Vein endothelial cell (primary cell): ENCODE data around the genes GPR176 and INAFM2.

GRCh38 chr15:39919715-39920506 is at the start of gene GPR176:
Gene GPR176 (minus strand): TSS chr15:39920266.
- CAGE, long polyA plus RNA, result no peak

GRCh38 chr15:40051557-40052084 is 12.6 kb upstream of the SRP14 start:
- CAGE, long polyA plus RNA, result no peak

GRCh38 chr15:40064529-40064996 is 25.6 kb upstream of the SRP14 start:
- CAGE, long polyA plus RNA, result no peak

GRCh38 chr15:40095323-40095946 is 13.2 kb downstream of the BMF start:
- CAGE, long polyA plus RNA, result no peak

- CAGE, long polyA plus RNA, result no peak
These were observed 5.5 kb downstream of the BMF start for GRCh38 chr15:40102944-40103776.

DNA sequence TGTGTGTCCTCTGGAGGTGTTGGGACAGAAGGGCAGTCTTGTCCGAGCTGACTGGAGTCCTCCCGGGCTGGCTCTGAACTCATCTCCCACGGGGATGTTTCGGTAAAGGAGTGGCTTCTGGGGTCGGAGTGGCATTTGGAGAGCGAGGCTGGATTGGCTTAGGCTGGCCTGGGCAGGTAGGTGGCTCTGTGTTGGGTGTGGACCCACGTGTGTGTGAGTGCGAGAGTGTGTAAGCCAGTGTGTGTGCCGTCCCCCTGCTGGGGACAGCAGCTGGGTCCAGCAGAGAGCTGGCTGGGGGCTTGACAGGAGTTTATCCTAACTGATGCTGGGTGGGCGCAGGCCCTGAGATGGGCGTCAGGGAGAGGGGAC is 748 bp downstream of the PAK6 start:
- CAGE, long polyA plus RNA, result no peak

- CAGE, long polyA plus RNA, result no peak
These were observed at the start of gene INAFM2 for GRCh38 chr15:40322926-40324063. Gene INAFM2 (plus strand): TSS chr15:40323692.

DNA sequence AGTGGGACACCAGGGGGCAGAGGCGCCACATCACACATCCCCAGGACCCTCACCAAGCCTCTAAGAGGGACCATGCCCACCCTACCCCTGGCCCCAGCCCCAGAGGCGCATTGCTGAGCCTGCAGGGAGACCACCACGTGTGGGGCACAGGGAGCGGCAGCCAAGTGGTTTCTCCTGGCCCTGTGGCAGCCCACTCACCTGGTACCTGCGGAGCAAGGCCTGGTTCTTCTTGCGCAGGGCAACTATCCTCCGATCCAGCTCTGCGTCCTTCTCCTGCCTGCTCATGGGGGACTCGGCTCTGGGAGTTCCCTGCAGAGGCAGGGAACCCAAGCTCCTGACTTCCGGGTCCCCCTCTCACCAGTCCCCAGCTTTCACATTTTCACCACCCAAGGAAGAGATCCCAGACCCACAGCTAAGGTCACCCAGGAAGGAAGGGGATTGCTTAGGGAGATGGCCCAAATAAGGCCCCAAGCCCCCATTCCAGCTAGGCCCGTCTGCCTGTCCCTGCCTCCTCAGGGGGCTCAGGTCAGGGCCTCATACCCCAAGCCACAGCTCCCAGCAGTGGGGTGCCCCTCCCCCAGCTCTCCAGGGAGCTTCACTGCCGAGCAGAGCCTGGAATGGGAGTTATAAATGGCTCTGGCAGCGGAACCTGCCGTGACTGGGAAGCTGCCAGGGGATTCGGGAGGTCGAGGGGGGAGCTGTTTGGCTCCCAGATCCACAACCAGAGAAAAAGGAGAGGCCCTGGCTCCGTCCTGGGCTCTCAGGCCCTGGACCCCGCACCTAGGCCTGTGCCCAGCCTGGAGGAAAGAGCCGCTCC is 824 bp downstream of the CCDC9B start:
- CAGE, long polyA plus RNA, result no peak

- CAGE, long polyA plus RNA, result no peak
These were observed 311 bp upstream of the KNSTRN start for GRCh38 chr15:40382274-40382546.

GRCh38 chr15:40452322-40452859 is 11.6 kb downstream of the BAHD1 start:
- CAGE, long polyA plus RNA, result no peak

DNA sequence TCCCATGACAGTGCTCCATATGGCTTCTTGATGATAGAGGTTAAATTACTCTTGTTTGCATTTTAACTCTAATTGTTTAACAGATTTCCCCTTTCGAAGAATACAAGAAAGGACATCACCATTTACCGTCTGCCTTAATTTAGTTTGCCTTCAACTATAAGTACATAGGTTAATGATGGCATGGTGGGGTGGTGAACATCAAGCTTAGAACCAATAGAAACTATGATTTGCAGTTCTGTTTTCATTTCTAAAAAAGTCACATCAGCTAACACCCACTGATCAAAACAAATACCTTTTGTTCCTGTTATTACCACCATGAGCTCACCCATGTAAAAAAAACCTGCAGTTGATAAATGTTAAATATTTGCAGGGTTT is 6.8 kb downstream of the CCDC32 start:
- CAGE, long polyA plus RNA, result no peak

GRCh38 chr15:40694257-40694503 is 794 bp upstream of the RAD51 start:
- CAGE, long polyA plus RNA, result no peak

DNA sequence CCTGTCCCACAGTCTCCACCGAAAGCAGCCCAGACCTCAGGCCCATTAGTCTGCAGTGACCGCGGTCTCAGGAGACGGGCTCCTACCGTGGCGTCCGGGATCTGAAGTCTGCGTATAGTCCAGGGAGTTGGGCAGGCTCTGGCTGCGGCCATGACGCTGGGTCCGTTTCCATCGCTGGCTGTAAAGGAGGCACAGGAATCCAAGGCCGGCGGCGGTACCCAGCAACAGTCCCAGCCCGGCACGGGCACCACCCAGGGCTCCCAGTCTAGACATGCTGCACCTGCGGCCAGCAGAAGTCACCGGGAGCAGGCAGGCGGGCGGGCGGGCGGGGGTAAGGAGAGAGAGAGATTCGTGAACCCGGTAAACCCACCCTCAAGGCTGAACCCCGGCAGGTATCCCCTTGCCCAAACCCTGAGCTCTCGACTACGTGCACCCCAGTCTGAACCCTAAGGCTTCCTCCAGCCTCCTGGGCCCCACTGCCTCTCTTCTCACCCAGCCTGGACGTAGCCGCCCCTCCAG is 484 bp downstream of the RMDN3 start:
- CAGE, long polyA plus RNA, result no peak

DNA sequence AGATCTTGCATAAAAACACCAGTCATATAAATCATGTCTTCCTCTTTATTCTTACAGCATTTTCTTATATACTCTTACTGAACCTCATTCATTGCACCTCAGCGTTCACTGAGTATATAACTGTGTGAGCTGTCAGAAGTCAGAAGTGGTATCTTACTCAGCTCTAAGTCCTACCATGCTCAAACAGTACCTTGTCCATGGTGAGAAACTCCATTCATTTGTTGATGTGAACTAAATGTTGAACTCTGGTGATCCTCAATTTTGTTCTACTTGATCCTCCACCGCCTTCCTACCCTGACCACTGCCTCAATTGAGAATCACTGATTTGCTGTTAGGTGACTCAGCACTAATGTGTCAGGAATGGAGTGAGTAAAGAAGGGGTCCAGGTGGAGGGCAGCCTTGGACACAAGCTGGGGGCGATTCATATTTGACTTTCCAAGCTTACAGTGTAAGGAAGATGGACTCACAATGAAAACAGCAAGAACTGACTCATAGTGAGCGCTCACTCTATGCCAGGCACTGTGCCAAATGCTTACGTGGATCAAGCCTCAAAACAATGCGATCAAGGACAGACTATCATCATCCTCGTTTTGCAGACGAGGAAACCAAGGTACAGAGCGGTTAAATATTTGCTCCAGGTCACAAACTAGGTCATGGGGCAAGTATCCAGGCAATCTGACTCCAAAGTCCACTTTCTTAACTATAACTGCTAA is 13.5 kb upstream of the ZFYVE19 start:
- CAGE, long polyA plus RNA, result no peak

- CAGE, long polyA plus RNA, result no peak
These were observed 309 bp upstream of the ZFYVE19 start for GRCh38 chr15:40806694-40806866.

GRCh38 chr15:40855725-40856155 is 11.9 kb downstream of the SPINT1 start:
- CAGE, long polyA plus RNA, result no peak

GRCh38 chr15:40918744-40919381 is 10.3 kb upstream of the DLL4 start:
- CAGE, long polyA plus RNA, result no peak

GRCh38 chr15:40936674-40937796 is 7.9 kb downstream of the DLL4 start:
- CAGE, long polyA plus RNA, result no peak

DNA sequence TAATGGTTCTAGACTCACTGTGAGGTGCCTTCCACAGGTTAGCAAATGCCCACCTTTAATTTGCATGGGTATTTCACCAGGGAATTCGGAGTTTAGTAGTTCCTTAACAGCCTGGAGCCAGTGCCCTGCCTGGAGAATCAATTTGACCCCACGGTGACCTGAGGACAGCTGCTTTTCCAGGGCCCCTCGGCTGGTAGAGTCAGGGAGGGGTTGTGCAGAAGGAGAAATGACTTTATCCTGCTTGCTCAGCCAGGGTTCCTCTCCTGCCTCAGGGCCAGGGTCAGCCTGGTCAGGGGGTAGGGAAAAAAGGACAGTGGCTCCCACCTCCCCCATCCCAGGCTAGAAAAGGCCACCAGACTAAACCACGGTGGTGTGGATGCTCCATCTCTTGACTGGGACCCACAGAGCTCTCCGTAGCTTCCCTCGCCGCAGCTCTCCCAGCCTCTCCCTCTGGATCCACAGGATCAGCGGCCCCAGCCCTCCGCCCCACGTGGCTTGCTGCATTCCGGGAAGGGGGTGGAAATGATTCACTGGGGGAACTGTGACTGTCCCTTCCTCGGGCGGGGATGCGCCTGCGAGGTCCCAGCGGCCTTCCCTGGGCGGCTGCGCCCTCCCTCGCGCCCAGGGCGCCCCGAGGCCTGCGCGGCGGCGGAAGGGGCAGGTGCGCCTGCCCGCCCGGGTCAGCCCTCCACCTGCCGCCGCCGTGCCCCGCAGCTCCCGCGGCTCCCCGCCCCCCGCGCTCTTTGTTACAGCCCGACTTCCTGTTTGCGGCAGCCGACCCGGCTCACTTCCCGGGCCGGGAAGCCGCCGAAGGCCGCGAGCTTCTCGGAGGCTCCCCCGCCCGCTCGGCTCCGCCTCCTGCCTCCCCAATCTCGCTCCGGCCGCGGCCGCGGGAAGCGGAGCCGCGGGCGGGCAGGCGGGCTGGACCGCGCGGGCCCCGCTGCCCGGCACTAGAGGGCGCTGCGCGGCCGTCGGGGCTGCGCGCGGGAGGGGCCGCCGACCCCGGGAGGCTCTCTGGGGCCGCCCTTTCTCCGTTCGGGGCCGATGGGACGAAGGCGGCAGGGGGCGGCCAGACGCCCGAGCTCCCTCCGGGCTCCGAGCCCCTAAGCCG is 11.8 kb upstream of the CHAC1 start:
- CAGE, long polyA plus RNA, result no peak

- CAGE, long polyA plus RNA, result no peak
These were observed 34.3 kb downstream of the CHAC1 start for GRCh38 chr15:40987563-40988037.